Daoy (cell line): ENCODE measurements around a stretch of chr4.

DNA sequence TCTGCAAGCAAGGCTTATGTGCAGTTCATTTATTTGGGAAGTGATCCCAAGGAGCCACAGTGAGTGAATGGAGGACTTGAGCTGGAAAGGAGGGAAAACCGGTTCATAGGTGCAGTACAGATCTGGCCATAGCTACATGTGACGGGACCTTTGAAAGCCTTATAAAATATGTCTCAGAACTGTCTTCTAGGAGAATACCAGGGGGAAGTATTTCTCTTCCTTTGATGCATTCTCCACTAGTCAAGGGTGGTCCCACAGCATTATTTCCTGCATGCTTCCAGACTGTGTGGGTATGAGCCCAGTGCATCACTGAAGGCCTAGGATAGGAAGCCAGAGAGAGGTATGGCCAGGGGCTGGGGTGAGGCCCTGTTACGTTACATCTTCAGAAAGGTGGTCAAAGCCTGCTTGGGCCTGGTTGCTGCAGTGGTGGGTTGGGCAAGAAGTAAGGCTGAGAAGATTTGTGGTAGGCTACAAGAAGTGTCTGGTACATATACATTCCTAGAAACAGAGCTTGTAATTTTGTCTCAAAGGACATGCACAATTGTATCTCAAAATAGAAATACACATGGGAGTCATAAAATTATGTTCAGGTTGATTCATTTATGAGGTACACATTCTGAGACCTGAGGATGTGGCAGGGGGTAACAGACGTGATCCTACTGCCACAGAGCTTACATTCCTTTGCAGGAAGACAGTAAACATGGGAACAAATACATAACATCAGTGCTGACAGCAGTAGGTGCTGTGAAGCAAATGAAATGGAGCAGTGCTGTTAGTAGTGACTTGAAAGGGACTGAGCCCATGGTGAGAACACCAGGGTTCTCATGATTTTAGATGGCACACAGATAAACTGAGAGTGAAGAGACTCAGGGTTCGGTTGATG, 22.1 kb downstream of the GK3 start:
- RAMPAGE, long total RNA: no peak

- RAMPAGE, long total RNA: no peak
Measured at GRCh38 chr4:165467587-165467889, 88.7 kb downstream of the CPE start.

DNA sequence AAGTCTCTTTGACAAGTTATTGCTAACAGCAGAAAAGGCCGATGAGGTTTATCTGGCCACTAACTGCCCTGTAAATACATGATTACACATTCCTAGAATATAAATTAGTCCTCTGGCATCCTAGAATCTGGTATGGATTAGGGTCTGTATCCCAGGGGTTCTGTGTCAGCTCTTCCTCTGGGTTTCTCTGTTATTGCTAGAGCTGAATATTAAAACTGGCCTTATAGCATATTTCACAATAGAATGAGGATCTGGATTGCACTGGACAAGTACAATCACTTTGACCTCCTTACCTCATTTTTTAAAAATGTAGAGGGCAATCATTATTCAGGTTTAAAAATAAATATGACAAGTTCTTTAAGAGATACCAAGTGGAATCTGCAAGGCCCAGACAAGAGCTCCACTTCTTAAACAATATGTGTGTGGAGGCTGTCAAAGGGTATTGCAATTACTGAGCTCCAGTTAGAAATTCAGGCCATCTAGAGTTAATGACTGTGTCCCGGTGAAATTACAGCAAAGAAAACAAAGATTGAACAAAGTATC, 1.4 kb downstream of the PALLD start:
- RAMPAGE, long total RNA: no peak

GRCh38 chr4:168632491-168633456, 135.9 kb downstream of the PALLD start:
- RAMPAGE, long total RNA: no peak

DNA sequence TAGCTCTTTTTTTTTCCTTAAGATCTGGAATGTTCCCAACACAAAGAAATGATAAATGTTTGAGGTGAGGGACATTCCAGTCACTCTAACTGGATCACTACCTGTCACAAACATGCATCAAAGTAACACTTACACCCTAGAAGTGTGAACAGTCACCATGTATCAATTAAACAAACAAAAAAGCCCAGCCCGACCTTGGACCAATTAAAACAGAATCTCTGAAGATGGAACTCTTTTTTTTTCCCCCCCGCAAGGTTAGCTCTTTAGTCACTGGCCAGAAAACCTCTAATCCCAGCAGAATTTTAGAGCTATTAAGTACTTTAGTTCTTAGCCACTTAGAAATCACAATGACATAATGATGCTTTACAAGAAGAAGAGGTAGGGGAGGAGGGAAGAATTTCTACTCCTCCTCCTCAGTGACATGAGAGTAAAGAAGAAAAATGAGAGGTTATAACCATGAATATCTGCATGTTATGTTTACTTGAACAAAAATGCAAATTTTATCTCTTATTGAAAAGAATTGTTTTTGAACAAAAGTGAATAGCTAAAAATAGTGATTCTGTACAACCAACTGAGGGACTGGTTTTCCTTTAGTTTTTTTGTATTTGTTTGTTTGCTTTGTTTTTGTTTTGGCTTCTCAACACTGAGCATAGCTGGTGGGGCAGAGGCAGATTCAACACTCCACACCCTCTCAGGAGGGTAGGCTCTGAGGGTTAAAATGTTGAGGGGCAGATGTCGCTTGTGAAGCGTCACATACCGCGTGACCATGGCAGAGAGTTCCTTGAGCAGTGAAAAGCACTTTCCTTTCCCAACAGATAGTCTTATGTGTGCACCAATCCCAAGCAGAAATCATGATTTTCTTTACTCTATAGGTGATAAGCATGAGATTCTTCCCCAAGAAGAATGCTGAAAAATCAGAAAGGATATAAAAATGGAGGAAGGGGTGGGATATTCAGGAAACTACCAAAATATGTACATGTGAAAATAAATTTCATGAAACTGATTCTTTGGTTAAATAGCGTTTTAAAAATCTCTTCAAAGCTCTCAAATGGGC, 154.8 kb downstream of the PALLD start:
- RAMPAGE, long total RNA: no peak

DNA sequence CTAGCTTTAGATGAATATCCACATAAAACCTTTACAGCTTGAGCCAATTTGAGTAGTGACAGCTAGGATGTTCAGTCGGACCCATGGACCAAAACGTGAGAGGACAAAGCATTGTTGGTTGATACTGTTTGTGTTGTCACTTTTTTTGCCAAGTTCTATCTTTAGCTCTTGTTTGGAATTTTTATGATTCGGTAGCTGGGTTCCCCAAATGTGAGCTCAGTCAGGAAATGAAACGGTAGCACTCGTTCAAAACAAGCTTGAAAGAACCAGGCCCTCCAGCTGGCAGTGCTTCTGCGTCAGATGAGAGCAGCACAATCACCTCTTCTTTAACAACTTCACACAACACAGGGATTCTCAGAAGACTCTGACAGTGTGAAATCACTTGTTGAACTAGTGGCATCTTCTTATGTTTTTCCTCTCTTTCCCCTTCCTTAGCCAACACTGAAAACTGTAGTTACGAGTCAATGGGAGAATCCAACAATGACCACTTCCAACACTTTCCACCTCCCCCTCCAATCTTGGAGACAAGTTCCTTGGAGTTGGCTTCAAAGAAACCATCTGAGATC, 214.4 kb downstream of the PALLD start:
- RAMPAGE, long total RNA: no peak

DNA sequence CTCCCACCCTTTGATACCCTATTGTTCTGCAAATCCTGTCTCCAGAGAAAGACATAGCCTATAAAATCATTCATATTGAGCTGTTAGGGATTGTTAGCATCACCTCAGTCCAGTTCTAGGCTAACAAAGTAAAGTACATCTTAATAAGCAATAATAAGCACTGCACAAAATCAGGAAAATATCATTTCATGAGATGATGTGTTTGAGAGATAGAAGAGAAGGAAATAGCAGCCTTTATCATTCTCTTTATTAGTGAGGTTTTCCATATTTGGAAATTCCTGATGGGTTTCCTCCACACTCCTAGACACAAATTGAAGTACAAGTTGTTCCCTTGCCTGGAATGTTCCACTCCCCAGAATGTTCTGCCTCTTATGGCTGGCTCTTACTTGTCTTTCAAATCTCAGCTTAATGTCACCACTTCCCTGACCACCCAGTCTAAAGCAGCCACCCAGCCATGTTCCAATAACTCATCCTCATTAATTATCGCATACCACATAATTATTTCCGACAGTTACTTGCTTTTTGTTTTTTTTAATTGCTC, 219.8 kb downstream of the PALLD start:
- RAMPAGE, long total RNA: no peak

DNA sequence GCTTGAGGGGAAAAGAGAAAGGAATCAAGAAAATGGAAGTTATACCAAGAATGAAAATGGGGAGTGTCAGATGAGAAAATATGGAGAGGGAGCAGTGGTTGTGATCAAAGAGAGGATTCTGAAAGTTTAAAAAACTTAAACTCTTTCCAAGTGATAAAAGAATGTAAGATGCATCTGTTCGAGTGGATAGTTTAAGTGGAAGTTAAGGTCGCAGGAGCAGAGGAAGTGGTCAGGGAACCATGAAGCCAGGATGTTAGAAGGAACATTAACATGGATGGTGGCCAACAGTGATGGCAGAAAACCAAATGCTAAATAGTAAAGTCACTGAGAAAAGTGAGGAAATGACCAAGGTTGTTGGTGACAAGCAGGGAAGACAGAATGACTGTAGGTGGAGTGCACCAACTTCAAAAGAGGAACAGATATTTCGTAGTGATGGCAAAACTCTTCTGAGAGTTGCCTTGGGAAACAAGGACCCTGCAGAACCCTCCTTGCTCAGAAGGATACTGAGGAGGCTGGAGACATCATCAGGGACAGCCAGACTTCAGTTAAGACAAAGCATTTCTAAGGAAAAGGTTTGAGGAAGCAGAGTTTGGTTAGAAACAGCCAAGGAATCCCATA, 226.1 kb downstream of the PALLD start:
- RAMPAGE, long total RNA: no peak

GRCh38 chr4:168735640-168736133, 238.8 kb downstream of the PALLD start:
- RAMPAGE, long total RNA: no peak

DNA sequence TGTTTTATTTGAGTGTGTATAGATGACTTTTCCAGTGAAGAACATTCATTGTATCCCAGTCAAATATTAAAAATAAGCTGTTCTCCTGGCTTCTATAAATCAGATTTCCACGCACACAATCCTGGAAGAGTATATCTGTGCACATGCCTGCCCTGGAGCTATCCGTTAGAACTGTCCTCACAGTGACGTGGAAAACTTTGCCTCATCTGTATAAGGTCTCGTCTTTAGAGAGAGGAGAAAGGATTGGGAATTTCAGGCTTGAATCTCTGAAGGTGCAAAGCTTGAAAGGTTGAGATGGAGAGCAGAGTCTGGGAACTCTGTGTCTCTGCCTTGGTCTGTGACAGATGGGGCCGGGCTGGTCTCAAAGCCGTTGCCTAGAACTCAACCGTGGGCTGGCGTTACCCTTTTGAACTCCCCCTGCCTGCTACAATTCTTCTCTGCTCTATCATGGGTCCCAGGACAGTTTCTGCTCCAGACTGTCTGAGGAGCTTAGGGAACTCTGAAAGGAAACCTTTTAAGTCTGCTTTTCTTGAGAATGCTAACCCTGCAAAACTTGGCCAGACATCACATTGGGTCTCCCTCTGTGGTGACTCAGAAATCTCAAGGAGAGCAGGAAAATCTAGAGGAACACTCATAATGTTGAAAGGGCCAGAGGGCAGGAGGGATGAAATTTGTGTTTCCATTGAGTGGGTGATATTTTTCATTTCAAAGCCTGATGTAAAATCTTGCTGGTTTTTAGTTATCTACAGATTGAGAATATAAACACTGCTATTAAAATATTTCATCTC, 240.7 kb downstream of the CBR4 start:
- RAMPAGE, long total RNA: no peak

DNA sequence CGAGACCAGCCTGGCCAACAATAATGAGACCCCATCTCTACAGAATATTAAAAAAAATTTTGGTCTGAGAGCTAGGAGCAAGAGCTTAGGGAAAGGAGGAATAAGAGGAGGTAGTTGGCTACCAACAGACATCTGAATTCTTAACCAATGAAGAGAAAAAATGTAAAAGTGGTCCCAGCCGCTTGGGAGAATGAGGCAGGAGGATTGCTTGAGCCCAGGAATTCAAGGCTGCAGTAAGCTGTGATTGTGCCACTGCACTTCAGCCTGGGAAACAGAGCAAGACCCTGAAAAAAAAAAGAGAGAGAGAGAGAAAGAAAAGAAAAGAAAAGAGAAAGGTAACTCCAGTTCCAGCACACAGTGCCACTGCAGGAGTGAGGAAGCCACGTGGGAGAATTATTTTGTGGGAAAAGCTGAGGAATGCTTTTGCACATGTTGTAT, 226.0 kb downstream of the CBR4 start:
- RAMPAGE, long total RNA: no peak

GRCh38 chr4:168784839-168785602, 225.0 kb downstream of the CBR4 start:
- RAMPAGE, long total RNA: no peak

DNA sequence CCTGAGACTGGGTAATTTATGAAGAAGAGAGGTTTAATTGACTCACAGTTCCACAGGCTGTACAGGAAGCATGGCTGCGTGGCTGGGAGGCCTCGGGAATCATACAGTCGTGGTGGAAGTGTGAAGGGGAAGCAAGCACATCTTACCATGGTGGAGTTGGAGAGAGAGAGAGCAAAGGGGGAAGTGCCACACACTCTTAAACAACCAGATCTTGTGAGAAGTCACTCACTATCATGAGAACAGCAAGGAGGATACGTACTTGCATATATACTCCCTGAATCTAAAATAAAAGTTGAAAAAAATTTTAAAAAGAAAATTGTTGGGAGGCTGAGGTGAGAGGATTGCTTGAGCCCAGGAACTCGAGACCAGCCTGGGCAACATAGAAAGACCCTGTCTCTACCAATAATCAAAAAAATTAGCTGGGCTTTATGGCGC, 206.9 kb downstream of the CBR4 start:
- RAMPAGE, long total RNA: no peak

DNA sequence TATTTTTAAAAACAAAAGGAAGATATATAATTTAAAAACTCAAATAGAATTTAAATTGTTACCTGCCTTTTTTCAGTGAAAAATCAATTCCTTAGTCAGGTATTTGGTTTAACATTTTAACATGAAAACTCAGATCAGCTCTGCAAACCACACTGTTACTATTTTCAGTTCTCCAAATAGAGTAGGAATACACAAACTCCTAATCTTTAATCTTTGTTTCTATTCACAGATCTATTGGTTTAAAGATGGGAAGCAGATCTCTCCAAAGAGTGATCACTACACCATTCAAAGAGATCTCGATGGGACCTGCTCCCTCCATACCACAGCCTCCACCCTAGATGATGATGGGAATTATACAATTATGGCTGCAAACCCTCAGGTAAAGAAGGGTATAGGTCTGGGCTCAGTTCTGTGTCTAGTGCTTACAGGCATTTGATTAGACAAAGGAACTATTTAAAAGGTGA, 106.5 kb downstream of the CBR4 start:
- RAMPAGE, long total RNA: no peak

DNA sequence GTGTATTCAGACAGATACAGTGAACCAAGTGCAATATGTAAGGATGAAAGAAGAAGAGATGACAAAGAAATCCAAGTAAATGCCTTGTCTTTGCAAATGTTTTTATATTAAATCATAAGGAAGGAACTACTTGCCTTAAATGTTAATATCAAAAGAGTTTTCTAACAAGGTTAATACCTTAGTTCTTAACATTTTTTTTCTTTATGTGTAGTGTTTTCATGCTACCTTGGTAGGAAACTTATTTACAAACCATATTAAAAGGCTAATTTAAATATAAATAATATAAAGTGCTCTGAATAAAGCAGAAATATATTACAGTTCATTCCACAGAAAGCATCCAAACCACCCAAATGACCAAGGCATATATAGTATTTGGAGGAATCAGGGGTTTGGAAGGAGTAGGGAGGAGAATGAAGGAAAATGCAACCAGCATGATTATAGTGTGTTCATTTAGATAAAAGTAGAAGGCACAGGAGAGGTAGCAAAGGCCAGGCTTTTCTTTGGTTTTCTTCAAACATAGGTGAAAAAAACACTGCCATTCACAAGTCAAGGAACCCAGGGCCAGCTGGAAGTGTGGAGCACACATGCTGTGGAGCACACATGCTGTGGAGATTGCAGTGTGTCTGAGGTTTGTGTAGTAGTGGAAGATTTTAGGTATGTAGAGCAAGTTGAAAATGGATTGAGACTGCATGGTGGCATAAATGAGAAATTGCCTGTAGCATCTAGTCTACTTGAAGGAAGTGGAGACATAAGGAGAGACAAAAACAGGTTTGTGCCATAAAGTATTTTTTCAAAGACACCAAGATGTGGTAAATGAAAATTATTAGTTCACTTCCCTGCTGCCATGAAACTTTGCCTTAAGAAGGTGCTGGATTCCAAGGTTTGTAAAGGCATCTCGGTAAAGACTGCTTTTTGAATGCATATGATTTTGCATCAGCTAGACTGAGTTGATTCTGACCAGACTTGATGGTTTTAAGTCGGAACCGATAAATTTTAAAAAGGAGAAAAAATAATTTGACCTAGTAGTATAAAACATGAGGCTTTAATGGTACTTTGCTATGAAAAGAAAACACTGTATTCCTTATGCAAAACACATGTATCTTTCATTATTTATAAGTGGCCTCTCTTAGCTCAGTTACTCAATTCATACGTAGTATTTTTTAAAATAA, 82.9 kb downstream of the CBR4 start:
- RAMPAGE, long total RNA: no peak

GRCh38 chr4:169006488-169007117, 3.5 kb downstream of the CBR4 start:
- RAMPAGE, long total RNA: no peak

DNA sequence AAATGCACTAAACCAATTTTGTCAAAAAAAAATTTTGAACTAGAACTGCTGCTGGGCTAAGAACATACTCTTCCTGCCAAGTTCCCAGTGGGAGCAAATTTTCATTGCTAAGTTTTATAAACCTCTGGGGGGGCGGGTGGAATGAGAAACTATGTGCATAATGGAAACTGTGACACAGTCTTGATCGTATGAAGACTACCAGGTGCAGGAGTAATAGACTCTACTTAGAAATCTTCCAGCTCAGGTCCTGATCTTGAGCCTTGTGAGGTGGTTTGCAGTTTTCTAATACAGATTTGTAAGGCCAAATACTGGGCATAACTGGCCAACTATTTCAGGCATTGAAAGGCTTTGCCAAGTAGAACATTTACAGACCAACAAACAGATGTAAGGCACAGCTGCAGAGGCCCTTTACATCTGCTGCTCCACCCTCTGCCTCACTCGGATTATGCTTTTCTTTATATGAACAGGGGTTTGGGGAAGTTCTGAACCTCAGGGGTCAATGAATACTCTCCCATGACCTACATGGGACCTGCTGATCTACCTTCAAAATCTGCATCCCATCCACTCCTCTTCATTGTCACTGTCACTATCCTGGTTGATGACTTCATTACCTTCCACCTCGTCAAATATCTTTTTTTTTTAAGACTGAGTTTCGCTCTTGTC, 89.8 kb upstream of the CBR4 start:
- RAMPAGE, long total RNA: no peak

DNA sequence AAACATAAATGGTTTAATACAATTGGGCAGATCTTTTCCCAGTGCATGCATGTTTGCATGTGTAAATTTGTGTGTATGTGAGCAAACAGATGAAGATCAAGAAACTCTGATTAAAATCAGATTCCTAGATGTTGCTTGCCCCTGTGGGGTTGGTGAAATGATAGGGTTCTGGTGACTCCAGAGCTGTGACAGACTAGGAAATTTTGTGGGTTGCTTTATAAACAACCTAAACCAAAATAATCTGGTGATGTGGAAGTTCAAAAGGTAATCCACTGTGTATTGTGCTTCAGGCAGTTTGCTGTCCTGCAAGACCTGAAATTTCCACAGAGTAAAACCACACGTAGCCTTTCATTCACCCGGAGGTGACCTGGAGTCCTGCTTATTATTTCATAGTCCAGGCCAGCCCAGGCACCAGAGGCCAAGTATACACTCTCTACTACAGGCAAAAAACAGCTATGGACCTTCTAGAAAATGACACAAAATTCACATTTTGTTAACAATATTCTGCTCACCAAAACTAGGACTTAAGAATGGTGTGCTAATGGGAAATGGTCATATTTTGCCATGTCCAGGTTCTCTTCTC, 114.6 kb upstream of the CBR4 start:
- RAMPAGE, long total RNA: no peak

DNA sequence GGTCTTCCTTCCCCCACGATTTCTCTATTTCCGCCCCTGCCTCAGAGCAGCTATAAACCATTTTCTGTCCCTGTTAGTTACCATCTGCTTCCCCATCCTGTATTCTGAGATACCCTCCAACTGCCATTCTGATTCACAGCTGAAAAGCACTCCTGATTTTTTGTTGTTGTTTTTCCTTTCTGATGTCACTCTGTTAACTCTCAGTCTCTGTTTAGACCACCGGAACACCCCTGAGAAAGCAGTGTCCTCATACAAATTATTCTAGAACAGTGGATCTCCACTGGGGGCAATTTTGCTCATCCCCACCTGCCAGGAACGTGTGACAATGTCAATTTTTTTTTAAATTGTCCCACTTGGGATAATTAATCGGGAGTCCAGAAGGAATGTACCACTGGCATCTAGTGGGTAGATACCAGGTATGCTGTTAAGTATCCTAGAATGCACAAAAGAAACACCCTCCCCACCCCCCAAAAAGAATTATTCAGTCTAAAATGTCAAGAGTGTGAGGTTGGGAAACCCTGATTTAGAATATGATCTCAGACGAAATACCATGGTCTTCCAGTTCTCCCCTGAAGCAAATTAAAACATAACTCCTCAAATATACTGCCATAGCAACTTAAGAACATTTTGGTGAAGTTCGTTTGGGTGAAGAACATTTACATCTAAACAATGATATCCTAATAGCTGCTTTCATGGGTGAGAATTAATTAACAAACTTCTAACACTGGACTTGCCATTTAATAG, 36.7 kb downstream of the SH3RF1 start:
- RAMPAGE, long total RNA: no peak

GRCh38 chr4:169259146-169259835, 11.5 kb downstream of the SH3RF1 start:
- RAMPAGE, long total RNA: no peak